Bronchus fibroblast of lung (primary cell): ENCODE measurements around the genes FBXL12, UBL5, PIN1, OLFM2, RDH8, PPAN and KRI1.

GRCh38 chr19:9675284-9675800 lies 442 bp upstream of the ZNF562 start:
- RAMPAGE, long total RNA = no peak

- RAMPAGE, long total RNA = no peak
Observed at GRCh38 chr19:9818530-9819381, at the start of gene FBXL12. Gene FBXL12, minus strand, starts transcription at chr19:9819079.

- RAMPAGE, long total RNA = start-site peak on the plus strand at chr19:9827901-9827948, 538 and 656 reads in 2 replicates
Observed at GRCh38 chr19:9827058-9828036, at the start of gene UBL5. Gene UBL5, plus strand, starts transcription at chr19:9827918.

DNA sequence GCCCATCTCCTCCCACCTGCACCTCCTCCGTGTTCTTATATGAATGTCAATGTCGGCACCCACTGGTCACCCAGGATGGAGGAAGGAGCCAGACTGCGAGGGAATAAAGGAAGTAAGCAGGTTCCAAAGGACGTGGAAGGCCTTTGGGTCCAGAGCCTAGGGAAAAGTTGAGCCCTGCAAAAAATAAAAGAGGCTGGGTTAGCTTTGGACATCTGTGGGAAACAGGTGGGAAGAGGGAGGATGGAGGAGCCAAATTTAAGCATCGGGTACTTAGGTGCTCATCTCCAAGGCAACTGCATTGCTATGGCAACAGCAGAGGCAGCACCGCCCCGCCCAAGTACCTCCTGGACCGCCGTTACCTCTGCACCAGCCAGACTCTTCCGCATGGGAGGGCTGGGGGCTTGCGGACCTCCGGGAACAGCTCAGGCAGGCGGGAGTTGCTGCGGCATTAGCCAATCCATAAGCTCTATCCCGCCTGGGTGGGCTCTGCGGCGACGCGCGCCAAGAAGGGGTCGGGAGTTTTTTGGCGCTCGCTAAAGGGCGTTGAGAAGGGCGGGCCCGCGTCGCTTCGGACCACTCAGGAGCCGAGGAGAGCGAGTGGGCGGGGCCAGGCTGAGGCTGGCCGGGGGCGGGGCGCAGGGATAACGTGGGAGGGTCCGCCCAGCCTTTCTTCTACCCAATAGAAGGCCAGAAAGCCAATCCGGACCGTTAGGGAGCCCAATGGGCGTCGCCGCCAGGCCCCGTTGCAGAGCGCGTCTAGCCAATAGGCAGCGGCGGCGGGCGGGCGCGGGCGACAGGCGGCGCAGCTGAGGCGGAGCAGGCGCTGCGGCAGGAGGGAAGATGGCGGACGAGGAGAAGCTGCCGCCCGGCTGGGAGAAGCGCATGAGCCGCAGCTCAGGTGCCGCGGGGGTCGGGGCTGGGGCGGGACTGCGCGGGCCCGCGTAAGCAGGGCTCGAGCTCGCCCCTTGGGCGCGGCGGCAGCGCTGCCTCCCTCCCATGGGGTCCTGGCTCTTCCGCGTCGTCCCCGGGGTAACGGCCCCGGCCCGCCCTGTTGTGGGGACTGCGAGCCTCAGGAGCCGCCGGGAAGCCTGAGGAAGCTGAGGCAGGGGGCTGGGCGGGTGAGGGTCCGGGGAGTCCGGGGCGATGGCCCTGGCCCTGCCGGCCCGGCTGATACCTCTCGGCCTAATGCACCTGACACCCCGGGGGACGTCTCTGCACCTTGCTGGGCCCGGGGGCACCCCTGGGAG lies at the start of gene PIN1:
Gene PIN1, plus strand, starts transcription at position 814 of the 1,247 bp plus-strand sequence.
- RAMPAGE, long total RNA = start-site peak on the plus strand centred at position 816 of the sequence, 41 bp wide, 1,748 and 1,022 reads in 2 replicates

GRCh38 chr19:9936155-9936848 lies at the start of gene OLFM2:
Gene OLFM2, minus strand, starts transcription at chr19:9936515.
- RAMPAGE, long total RNA = no peak

GRCh38 chr19:9980578-9980921 lies 29.8 kb downstream of the COL5A3 start:
- RAMPAGE, long total RNA = no peak

GRCh38 chr19:10013246-10013767 lies at the start of gene RDH8:
Gene RDH8, plus strand, starts transcription at chr19:10013483.
- RAMPAGE, long total RNA = no peak

GRCh38 chr19:10078296-10078763 lies 7.8 kb upstream of the SHFL start:
- RAMPAGE, long total RNA = no peak

DNA sequence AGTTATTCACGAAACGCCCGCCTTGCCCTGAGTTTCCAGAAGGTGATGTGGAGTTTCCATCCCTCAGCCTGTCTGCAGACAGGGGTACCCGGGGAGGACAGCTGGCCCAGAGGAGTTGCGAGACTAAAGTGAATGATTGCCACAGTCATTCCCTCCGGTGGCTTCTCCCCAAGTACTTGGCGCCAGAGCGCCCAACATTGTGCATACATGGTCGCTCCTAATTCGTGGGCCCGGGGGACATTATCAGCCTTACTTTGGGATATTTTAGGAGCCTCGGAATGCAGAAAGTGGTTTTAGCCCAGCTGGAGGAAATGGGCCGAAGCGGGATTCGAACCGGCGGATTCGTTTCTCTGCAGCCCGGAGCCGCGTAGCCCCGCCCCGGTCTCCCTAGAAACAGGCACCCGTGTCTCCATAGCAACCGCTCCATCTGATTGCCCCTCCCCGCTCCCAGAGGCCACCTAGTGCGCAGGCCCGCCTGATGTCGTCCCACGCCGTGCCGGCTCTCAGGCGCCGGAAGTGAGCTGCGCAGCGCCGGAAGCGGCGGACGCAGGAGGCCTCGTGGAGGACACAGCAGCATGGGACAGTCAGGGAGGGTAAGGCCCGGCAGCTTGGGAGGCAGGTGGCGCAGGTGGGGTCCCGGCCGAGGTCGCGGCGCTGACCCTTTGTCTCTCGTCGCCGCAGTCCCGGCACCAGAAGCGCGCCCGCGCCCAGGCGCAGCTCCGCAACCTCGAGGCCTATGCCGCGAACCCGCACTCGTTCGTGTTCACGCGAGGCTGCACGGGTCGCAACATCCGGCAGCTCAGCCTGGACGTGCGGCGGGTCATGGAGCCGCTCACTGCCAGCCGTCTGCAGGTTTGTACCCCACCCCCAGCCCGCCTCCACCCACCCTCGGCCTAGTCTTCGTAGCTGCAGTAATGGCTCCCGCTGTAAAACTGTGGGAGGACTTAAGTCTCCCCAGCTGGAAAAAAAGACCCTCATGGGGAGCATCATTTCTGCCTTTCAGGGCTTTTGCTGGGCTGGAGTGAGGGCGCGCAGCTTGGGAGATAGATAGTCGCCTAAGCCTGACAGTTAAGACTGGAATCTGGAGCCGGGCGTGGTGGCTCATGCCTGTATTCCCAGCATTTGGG lies at the start of gene PPAN:
Gene PPAN, plus strand, starts transcription at position 543 of the 1,127 bp plus-strand sequence.
- RAMPAGE, long total RNA = start-site peak on the plus strand centred at position 554 of the sequence, 29 bp wide, 143 and 86 reads in 2 replicates

DNA sequence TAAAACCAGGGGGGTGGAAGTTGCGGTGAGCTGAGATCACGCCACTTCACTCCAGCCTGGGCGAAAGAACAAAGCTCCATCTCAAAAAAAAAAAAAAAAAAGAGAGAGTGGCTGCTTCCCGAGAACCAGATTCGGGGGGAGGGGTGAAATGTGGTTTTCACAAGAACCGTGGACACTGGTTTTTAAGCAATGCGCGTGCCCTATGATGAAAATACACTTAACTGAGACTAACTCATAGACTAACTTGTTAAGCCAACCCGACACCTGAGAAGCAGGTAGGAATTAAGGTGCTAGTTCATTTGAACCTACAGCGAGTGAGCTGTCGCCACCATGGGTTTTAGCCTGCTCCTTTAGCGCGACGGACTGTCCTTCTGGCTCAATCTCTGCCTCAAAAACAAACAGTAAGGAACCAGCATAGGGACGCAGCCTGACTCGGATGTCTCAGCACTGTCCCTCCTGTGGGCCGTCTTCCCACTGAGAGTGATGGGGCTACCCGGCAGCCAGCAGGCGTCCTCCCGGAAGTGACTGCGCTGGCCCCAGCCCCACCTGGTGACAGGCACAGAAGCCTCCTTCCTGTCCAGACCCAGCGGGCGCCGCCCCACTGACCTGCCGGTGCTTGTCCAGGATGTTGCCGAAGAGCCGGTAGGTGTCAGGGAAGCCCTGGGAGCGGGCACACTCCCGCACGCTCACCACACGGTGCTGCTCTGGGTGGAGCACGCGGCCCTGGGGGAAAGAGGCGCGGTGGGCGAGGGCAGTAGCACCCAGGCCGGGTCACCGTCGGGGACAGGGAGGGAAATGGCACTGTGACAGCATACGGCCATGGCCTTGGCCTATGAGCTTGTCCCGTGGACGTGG lies 15.7 kb upstream of the EIF3G start:
- RAMPAGE, long total RNA = no peak

GRCh38 chr19:10177062-10177789 lies 17.5 kb downstream of the DNMT1 start:
- RAMPAGE, long total RNA = no peak

GRCh38 chr19:10193683-10193969 lies 1.1 kb downstream of the DNMT1 start:
- RAMPAGE, long total RNA = no peak

- RAMPAGE, long total RNA = no peak
Observed at GRCh38 chr19:10318145-10318438, 2.3 kb upstream of the FDX2 start.

DNA sequence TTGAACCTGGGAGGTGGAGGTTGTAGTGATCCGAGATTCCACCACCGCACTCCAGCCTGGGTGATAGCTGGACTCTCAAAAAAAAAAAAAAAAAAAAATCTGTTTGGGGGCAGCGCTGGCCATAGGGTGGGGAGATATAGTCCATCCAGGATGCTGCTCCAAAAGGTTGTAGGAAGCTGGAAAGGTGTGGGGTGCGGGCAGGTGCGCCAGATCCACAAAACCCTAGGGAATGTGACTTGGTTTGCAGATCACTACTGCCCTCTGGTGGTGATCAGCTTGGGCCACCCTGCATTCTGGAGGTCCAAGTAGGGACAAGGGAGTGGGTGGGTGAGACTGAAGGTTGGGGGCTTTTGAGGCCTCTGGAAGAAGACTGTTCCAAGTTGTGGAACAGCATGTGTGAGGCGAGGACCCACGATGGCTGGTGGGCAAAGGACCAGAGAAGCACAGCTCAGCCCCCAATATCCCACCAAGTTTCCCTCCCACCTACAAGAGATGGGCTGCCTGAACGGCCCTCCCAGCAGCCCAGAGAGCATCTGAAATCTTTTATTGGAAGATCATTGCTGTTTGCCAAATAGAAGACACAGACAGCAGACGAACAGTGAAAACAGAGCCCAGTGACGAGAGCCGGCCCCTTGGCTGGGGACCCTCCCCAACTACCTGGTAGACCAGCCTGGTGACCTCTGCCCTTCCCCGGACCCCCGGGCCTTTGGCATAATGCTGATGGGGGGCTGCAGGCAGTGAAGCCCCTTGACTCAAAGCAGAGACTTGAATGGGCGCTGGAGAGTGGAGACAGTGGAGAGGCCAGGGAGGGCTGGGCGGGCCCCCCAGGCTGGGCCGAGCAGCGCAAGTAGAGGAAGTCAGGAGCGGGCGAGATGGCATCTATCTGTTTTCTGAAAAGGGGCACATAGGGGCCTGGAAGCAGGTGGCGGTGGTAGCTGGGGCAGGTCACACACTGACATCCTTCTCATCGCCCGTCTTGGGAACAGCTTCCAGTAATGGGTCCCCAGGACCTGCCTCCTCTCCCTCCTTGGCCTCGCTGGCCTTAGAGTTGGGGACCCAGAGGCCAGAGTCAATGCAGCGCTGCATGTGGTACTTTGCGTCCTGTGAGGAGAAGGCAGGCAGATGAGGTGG lies 10.6 kb upstream of the TYK2 start:
- RAMPAGE, long total RNA = no peak

DNA sequence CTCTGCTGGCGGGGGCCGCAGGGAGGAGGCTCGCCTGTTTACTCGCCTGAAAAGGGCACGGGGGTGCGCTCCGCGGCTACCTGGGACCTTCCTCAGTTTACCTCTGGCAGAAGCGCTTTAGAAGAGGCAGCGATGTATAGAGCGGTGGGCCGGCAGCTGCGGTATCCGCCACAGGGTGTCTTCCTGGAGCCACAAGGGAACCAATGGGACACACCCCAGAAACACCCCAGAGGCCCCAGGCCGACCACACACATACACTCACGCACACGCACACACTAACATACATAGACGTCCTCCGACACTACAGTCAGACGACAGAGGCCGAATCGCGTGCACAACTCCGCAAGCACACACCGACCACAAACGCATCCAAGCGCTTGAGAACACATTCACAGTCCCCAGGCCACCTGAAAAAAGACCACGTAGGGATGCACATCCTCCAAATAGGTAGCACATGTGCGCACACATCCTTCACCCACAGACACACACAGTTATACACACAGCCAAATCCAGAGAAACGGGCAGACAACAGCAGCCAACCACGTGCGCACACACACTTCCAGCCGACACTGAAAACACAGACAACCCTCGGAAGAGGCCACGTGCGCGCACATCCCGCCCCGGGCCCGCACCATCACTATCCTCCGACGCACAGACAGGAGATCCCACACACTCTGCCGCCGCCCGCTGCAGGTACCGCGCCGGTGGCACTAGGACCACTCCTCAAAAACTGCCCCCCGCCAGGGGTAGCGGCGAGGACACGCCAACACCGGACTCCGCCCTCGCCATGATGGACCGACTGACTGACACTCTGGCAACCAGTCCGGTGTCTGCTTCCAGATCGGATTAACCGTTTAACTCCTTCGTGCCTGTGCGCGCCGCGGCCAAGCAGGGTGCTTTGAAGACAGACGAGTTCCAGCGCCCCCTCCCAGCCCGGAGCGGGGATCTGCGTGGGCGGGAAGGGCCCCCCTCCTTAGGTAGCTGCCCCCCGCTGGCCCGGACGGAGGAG lies 619 bp upstream of the PDE4A start:
- RAMPAGE, long total RNA = no peak

DNA sequence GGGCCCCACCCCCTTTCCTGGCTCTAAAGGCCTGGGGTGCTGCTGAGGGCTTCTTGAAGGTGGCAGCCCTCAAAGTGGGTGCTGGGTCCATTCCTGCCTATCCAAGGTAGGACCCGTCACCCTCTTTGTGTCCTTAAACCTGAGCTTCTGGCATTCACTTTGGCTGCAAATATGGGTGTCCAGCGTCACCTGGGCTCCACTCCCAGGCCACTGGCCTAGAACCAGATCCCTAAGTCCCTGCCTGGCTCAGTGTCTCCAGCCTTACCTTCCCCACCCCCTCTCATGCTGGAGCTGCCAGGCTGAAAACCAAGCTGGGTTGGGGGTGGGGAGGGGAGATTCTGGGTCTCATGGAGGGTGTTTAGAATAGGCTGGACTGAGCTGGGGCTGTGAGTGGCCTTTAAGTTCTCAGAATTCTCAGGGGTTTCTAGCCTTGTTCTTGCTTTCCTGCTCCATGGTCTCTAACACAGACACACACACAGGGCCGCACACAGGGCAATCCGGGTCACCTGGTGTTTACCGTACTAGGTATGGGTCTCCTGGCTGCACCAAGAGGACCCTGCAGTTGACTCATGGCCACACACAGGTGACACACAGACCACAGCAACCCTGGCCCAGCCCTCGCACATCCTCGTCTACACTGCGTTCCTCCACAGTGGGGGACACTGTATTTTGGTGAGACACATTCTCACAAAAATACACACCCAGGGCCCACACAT lies 12.5 kb downstream of the PDE4A start:
- RAMPAGE, long total RNA = no peak

- RAMPAGE, long total RNA = no peak
Observed at GRCh38 chr19:10452565-10453426, 32.5 kb downstream of the PDE4A start.

DNA sequence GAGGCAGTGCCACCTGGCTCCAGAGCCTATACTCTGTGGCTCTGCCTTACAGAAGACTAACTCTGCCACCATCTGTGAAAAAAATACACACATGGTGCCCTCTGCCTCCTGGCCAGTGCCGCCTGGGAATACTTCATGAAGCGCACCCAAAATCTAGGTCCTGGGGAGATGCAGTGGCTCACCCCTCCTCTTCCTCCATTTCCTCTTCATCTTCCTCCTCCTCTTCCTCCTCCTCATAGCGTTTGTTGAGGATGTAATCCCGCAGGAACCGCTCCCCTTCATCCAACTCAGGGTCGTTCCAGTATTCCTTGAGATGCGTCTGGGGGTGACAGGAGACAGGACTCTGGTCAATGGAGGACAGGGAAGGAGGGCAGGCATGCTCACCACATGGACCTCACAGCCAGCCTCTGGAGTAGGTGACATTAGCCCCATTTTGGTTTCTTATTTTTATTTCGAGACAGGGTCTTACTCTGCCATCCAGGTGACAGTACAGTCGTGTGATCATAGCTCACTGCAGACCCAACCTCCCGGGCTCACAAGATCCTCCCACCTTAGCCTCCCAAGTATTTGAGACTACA lies 5.6 kb downstream of the KRI1 start:
- RAMPAGE, long total RNA = no peak

- RAMPAGE, long total RNA = start-site peak on the minus strand at chr19:10566005-10566010, 138 and 90 reads in 2 replicates
Observed at GRCh38 chr19:10565491-10566549, at the start of gene KRI1. Gene KRI1, minus strand, starts transcription at chr19:10566010.

DNA sequence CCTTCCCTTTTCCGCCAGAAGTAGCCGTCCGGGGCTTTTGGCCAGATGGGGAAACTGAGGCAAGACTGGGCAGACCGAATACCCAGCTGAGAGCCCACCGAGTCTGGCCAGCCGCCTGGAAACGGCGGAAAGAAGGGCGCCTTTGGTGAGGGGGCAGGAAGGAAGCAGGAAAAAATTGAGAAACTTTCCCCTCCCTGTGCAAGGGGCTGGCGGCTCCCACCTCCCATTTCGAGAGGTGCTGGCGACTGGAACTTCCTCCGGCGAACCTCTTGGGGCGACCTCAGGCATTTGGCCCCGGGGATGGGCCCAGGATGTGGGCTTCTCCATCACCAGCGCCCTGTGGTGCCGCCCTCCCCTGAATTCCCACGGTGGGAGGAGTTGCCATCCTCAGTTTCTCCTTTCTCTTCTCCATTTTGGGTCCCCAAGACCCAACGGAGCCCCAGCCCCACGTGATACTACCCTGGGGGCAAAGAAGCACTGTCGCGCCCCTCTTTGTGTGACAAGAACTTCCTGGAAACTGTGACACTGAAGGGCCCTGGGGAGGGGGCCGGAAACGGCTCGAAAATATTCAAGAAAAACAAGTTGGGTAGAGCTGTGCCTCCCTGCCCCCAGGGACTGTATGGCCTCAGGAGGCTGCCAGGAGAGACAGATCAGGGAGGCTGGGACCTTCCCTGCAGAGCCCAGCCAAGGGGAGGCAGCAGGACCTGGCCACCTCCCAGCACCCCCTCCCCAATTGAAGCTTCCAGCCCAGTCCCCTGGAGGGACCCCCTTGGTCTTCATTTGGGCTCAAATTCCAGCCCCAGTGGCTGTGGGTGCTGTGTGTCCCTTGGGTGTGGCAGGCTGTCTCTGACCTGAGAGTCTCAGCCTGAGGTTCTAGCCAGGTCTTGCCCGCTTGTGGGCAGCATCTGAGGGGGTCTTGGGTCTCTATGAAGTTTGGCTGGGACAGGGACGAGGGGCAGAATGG lies 16.1 kb upstream of the AP1M2 start:
- RAMPAGE, long total RNA = no peak